OCI-LY7 (cell line): ENCODE data around the genes FAAH2, NLRP2B, ZC4H2, VSIG4 and EFNB1.

DNA sequence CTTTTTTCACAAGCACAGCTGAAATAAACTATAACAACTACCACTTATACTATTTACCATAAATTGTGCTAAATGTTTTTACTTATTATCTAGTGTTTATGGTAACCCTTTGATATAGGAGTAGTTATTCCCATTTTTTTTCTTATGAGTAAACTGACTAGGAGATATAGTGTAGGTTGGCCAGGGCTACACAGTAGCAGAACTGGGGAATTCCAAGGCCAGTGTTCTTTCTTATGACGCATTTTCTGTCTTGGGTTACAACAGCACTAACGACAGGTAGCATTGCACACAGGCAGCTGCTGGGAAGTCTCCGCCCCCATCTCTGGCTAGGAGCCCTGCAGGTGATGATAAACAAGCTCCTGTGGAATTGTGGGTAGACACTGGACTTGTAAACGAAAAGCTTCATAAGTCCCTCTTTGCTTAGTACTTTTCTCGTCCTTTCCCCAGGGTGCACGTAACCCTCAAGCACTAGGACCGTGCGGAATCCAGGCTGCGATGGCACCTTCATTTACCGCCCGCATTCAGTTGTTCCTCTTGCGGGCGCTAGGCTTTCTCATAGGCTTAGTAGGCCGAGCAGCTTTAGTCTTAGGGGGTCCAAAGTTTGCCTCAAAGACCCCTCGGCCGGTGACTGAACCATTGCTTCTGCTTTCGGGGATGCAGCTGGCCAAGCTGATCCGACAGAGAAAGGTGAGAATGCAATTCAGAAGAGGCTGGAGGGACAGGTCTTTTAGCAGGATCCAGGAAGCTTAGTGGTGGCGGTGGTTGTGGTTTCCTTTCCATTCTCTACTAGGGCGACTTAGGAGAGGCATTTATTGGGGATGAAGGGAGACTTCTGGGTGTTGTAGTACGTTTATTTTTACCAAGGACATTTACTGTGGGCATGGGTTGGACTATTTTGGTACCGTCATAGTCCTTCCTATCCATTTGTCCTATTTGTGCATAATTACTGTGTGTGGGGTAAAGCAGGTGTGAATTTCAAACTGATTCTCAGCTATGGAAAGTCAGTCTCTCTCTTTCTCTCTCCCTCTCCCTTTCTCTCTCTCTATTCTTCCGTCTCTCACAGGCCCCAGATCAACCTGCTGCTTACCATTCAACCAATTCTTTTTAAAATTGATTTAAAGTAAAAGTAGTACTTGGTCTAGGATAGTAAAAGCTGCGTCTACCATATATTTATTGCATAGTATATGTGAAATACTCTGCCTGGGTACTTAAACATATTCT, at the start of gene FAAH2:
Gene FAAH2, plus strand, starts transcription at position 376 of the 1,221 bp plus-strand sequence.
- PRO-cap = no peak
- RAMPAGE, long total RNA = no peak

- PRO-cap = unidirectional peak, minus-strand start at chrX:57592204
- RAMPAGE, long total RNA = no peak
Observed at GRCh38 chrX:57592071-57592970, 510 bp downstream of the ZXDB start.

GRCh38 chrX:57679966-57680493, at the start of gene NLRP2B:
Gene NLRP2B, minus strand, starts transcription at chrX:57680260.
- PRO-cap = no peak
- RAMPAGE, long total RNA = no peak

DNA sequence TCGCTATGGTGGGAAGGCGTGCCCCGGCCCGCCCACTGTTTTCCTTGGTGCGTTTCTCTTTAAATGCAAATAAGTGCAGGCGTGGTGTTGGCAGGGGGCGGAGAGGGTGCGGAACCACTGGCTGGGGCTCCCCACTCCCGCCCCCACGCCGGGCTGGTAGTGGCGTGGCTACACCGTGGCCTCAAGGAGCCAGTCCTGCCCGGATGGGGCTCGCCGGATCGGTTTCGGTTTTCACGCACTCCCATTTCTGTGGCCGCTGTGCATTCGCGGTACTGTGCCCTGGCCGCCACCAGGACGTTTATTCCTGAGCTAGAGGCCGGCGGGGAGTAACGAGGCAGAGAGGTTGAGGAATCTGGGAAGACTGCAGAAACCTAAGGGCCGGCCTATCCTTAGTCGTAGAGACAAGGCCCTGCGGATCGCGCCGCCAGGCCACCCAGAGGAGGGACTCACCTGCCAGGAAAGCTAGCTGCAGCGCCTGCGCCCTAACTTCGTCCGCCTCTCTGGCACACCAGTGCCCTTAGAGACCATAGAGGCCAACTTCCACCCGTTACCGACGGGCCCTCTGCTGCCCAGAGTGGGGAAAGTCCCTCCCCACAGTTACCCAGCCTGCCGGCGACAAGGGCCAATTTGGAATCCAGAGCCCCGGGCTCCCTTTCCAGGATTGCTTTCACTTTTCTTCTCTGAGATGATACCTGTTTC, 457 bp upstream of the AMER1 start:
- PRO-cap = bidirectional peak, plus-strand start at position 192 of the sequence, minus-strand start outside the sequence; unidirectional peak, minus-strand start at position 448 of the sequence; unidirectional peak, minus-strand start at position 519 of the sequence
- RAMPAGE, long total RNA = no peak

GRCh38 chrX:64975958-64976941, at the start of gene ZC4H2:
Gene ZC4H2, minus strand, starts transcription at chrX:64976450.
- PRO-cap = unidirectional peak, minus-strand start at chrX:64976139
- RAMPAGE, long total RNA = no peak

DNA sequence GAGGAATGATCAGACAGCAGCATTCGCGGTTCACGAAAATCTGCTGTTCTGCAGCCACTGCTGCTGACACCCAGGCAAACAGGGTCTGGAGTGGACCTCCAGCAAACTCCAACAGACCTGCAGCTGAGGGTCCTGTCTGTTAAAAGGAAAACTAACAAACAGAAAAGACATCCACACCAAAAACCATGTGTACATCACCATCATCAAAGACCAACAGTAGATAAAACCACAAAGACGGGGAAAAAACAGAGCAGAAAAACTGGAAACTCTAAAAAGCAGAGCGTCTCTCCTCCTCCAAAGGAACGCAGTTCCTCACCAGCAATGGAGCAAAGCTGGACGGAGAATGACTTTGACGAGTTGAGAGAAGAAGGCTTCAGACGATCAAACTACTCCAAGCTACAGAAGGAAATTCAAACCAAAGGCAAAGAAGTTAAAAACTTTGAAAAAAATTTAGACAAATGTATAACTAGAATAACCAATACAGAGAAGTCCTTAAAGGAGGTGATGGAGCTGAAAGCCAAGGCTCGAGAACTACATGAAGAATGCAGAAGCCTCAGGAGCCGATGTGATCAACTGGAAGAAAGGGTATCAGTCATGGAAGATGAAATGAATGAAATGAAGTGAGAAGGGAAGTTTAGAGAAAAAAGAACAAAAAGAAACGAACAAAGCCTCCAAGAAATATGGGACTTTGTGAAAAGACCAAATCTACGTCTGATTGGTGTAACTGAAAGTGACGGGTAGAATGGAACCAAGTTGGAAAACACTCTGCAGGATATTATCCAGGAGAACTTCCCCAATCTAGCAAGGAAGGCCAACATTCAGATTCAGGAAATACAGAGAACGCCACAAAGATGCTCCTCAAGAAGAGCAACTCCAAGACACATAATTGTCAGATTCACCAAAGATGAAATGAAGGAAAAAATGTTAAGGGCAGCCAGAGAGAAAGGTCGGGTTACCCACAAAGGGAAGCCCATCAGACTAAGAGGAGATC, 190.9 kb downstream of the ZC3H12B start:
- PRO-cap = no peak
- RAMPAGE, long total RNA = no peak

GRCh38 chrX:65598518-65598946, 63.9 kb upstream of the LAS1L start:
- PRO-cap = no peak
- RAMPAGE, long total RNA = no peak

GRCh38 chrX:65689997-65690896, 22.8 kb downstream of the MSN start:
- PRO-cap = no peak
- RAMPAGE, long total RNA = no peak

DNA sequence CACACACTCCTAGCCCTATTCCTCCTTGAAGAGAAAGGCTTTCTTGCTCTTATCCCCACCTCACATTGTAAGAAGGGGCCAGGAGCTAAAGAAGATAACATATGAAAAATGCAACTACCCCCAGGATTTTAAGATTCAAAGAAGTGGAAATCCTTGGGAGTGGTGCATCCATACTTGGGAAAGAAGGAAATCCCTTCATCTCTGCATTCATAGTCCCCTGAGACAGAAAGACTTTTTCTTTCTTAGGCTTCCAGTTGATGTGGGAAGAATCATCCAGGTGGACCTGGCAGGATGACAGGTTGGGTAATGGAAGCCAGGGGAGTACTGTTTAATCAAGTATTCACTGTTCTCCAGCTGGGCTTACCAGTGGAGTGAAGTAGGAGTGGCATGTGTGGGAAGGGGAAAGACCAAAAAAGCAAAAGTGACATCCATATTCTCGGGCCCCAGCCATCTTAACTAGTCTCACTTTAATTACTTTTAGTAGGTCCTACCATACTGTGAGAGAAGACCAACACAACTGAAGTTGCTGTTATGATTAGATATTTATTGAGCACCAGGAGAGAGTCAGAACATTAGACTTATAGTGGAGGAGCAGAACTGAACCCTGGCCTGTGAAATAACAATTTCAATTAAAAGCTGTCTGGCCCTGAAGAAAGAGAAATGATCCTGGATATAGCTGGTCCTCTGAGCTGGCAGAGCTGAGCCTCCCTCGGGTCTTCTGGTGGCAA, 18.5 kb downstream of the VSIG4 start:
- PRO-cap = no peak
- RAMPAGE, long total RNA = no peak

DNA sequence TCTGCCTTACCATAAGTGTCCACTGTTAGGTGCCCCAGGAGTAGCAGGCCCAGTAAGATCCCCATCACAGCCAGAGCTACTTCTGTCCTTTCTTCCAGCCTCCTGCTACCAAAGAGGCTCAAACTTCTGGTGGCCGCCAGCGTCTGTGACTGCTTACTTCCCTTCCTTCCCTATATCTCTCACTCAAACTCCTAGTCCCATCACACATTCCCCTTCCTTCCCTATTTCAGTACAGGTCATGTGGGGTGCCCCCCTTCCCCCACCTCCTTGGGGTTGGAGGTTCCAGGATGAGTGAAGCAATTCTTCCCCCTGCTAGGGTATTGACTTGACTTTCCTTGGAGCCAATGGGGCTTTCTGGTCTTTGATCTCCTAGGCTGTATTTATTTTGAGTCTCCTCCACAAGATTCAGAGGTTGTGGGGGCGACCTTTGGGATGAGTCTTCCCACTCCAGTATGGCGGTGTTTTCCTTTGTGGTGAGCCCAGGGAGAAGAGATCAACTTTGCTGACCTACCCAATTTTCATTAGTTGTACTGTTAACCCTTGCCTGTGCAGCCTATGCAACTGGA, at the start of gene VSIG4:
Gene VSIG4, minus strand, starts transcription at position 147 of the 566 bp plus-strand sequence.
- PRO-cap = no peak
- RAMPAGE, long total RNA = no peak

DNA sequence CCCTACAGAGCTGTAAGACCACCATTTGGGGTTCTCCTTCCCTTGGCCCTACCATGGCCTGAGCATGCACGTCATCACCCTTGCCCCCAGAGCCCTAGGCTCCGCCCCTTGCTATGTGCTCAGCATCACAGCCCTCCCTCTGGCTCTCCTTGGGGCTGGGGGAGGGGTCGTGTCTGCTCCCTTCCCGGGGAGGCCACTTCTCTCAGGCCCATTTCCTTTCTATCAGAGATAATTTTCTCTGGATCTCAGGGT, 55.8 kb downstream of the STARD8 start:
- PRO-cap = no peak
- RAMPAGE, long total RNA = no peak

DNA sequence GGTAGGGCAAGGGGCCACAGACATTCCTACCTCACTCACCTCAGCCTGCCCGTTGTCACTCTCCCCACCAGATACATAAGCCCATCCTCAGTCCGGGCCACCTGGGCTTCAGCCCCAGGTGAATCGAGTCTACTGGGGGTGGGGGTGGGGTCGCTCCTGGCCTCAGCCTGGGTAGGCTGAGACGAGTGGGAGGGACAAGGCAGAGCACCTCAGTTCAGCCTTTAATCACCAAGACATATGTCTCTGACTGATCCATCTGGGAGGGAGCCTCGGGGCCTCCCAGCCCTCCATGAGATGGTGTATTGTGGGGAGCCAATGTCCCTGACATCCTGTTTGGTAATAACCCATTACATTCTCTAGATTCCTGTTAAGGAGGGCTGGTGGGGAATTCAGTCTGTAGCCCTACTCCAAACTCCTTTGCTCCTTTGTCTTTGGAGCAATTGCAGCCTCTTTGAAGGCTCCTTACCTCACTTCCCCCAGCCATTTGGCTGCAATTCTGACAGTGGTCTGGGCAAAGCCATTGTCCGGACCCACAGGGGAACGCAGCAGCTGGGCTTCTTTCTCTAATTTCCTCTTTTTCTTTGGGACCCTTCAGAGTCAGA, 61.5 kb downstream of the STARD8 start:
- PRO-cap = no peak
- RAMPAGE, long total RNA = no peak

DNA sequence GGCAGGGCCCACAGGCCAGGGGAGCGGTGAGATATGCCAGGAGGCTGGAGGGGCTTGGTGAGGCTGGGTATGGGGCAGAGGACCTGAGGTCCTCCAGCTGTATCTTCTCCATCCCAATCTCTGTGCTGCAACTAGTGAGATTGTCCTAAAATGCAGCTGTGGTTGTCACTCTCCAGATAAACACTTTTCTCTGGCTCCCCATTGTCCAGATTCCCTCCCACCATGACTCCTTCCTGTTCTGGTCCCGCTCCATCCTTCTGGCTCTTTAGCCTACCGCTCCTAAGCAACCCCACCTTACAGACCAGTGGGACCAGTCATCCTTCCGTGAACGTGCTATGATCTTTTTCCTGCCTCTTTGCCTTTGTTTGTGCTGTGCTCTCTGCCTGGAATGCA, 72.0 kb downstream of the STARD8 start:
- PRO-cap = no peak
- RAMPAGE, long total RNA = no peak

DNA sequence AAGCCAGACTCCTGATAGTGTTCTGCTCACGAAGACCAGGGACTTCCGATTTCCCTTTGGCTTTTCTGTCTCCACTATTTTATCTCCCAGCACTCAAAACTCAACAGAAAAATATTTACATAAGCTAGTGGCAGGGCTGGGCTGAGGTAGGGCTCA, 34.4 kb upstream of the EFNB1 start:
- PRO-cap = no peak
- RAMPAGE, long total RNA = no peak

- PRO-cap = bidirectional peak, plus-strand start at chrX:68829021, minus-strand start at chrX:68828839
- RAMPAGE, long total RNA = no peak
Observed at GRCh38 chrX:68828573-68829132, at the start of gene EFNB1. Gene EFNB1, plus strand, starts transcription at chrX:68829021.

DNA sequence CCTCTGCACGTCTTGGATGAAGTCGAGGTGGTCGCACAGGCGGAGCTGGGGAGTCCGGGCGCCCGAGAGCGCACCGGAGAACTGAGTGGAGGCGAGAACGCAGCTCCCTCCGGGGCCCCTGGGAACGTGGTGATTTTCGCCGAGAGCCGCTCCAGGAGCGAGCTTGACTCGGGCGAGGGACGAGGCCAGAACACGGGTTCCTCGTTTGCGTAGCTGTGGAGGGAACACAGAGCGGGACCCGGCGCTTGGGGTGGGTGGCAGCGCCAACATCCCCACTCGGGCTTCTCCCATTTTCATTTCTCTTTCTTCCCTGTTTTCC, 1.3 kb downstream of the EFNB1 start:
- PRO-cap = no peak
- RAMPAGE, long total RNA = no peak

DNA sequence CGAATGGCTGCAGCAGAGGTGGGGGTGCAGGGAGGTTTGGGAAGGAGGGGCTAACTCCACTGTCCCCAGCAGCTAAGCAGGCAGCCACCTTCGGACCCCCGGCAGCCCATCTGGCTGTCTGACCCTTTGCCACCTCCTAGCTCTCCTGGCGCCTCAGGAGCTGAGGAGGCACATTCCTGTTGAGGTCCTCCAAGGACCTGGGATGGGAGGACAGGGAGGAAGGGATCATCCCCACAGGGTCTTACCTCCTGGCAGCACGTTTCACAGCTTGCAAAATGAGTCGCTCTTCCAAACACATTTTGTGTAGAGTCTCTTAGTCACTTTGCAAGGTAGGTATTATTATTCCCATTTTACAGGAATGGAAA, 68.9 kb downstream of the EFNB1 start:
- PRO-cap = no peak
- RAMPAGE, long total RNA = no peak

DNA sequence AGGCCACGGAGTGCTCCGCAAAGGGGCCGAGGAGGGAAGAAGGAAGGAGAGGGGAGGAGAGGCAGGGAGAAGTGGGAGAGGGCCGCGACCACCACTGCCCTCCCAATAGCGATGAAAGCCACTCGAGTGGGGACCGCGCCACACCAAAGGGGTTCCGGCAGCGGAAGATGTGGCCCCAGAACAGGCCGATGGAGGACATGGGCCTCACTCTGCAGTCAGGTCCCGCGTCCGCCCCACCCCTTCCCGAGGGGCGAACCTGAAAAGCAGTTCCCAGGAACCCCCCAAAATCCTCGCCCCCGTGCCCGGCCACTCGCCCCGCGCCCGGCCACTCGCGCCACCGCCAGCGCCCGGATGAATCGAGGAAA, 283 bp downstream of the PJA1 start:
- PRO-cap = no peak
- RAMPAGE, long total RNA = no peak

DNA sequence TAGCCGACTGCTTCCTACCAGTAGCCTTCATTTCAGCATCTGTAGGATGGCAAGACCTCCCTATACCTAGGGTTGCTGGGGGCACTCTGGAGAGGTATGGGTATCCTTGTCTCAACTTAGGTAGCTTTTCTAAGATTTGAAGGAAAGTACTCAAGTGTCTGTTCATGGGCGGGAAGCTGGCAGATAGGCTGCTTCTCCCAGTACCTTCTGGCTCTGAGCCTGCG, 96.8 kb upstream of the PJA1 start:
- PRO-cap = no peak
- RAMPAGE, long total RNA = no peak

GRCh38 chrX:70013227-70014214, 36.2 kb downstream of the AWAT2 start:
- PRO-cap = no peak
- RAMPAGE, long total RNA = no peak